Endometrial microvascular endothelial cells (primary cell): ENCODE measurements around the gene GPR137B.

DNA sequence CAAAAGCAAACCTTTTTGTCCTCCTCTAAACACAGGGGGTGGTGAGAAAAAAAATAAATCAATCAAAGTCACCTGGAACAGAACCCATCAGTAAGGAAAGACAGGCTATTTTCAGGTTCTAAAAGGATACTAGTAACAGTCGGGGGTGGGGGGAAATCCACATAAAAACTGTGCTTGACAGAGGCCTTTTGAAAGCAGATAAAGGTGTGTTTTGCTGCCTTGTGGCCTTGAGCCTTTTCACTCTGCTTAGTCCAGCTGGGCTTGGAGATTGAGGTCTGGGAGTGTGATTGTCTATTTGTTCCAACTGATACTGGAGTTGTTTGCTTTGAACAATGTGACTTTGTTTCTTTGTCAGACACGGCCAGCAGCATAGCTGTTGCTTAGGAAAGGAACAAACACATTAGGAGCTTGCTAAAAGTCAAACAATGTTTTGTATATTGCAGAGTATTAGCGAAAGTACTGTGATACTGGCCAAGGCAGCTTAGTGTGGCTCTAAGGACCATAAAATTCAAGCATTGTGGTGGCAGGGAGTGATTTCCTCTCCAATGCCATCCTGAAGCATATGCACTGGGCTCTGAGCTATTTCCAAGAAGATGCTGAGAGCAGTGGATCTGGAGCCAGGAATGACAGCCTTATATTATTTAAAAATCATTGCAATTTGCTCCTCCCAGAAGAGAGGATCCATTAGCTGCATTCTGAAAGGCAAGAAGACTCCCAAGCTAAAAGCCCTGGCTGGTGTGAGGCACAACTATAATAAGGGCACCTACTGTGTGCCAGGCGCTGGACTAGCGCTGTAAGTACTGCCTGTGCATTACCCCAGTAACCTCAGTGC, 141.3 kb upstream of the IRF2BP2 start:
- RAMPAGE, long total RNA: no peak

DNA sequence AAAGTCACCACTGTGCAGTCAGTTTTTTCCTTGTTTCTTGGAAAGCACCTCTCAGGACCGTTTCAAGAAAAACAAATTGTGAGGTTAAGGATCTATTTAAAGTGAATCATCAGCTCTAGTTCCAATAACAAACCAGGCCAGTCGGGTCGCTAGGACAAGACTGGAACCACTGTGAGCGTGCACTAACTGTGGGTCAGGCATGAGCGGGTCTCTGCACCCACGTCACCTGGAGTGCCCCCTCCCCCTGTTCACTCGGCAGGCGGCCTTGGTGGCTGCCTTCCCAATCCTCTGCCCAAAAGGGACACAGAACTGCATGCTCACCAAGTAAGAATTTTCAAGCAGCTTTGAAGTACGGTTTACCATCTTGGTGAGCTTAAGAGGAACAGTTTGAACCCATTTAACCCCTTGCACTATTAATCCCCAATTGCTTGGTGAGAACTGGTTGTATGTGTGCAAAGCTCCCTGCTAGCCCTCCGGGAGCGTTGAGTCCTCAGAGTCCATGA, 199.6 kb upstream of the IRF2BP2 start:
- RAMPAGE, long total RNA: no peak

- RAMPAGE, long total RNA: no peak
Measured at GRCh38 chr1:234836095-234836855, 226.3 kb upstream of the IRF2BP2 start.

GRCh38 chr1:234844312-234845017, 234.5 kb upstream of the IRF2BP2 start:
- RAMPAGE, long total RNA: no peak

DNA sequence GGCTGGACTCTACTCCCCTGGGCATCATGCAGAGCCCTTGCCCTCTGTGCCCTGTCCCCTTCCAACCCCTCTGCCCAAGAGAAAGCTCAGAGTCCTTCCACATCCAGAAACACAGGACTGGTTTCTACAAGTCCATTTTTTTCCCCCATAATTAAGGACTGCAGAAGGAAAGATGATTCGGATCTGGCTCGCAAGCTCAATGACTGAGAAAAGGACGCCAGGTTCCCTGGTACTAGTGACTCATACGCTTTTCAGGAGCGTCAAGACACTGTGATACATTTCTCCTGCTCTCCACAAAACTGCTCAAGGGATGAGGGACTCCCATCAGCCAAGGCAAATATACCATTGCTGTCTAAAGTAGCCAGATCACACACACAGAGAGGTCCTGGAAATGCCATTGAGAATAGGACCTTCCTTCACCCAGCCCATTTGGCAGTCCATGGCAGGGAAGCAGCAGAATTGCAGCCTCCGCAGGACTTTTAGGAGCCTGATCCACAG, 253.5 kb upstream of the IRF2BP2 start:
- RAMPAGE, long total RNA: no peak

- RAMPAGE, long total RNA: no peak
Measured at GRCh38 chr1:234863960-234864551, 254.1 kb upstream of the IRF2BP2 start.

DNA sequence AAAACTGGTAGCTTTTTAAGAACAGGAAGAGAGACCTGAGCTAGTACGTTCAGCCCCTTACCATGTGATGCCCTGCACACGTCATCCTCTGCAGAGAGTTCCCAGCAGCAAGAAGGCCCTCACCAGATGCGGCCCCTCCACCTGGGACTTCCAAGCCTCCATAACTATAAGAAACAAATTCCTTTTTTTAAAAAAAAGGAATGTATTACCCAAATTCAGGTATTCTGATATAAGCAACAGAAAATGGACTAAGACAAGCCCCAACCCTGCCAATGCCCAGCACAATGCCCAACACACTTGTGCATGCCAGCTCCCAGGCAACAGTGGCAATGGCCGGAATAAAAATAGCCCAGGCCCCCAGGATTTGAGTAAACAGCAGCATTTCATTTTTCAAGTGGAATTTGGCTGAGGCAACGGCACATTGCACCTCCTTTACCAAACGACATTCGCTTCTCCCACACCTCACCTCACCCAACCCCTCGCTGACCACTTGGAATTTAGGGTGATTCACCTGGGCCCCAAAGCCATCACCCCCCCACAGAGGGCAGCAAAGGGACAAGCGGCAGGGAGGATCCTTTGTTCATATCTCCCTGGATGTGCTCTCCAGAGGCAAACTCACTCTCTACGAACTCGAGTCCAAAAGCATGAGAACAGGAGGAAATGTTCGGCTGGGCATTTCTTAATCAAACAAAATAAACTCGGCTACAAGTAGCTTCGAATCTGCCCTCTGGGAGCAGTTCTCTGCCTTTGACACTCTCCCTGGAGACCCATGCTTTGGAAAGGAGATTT, 215.8 kb downstream of the TOMM20 start:
- RAMPAGE, long total RNA: no peak

DNA sequence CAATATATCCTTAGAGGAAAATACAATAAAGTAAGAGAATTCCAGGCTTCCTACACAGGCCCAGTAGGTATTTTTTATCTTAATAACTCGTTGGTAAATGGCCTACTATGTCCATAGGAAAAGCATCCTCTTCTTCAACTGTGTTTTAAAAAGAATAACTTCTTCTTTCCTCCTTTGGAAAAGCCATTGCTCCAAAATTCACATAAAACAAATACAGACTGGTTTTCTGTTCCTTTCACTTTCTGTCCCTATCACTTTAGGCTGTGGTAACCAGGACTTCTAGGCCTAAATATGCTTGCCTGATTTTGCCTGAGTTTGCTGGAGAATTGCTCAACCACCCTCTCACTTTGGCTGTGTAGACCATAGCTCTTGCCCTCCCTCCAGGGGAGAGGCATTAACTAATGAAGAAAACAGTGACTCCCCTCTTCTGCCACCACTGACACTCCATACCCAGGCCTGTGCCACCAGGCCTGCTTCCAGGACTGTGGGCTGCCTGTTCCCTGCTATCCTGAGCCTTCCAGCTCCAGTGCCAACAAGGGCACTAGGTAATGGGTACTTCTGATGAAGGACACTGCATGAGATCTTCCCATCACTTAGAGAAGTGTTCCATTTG, 163.6 kb downstream of the TOMM20 start:
- RAMPAGE, long total RNA: no peak

GRCh38 chr1:234979273-234979918, 149.2 kb downstream of the TOMM20 start:
- RAMPAGE, long total RNA: no peak

DNA sequence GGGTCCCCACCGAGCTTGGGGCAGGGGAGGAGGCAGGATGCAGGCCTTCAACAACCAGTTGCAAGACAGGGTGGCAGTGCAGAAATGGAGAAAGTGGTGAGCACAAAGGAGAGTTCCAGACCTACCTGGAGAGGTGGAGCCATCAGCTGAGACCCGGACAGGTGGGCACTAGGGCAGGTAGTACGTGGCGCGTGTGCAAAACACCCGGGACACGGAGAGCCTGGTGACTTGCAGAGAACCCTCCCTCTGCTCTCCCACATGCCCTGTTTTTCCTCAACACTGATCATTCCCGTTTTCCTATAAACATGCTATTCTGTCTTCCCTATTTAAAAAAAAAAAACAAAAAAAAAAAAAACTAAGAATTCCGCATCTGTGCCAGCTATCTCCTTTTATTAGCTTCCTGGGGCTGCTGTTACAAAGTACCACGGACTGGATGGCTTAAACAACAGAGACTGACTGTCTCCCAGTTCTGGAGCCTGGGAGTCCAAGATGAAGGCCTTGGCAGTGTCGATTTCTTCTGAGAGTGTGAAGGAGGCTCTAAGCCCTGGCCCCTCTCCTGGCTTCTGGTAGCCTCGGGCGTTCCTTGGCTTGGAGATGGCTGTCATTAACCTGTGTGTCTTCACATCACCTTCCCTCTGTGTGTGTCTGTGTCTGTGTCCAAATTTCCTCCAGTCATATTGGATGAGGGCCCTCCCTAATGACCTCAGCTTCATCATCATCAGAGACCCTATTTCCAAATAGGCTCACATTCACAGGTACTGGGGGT, 138.6 kb downstream of the TOMM20 start:
- RAMPAGE, long total RNA: no peak

DNA sequence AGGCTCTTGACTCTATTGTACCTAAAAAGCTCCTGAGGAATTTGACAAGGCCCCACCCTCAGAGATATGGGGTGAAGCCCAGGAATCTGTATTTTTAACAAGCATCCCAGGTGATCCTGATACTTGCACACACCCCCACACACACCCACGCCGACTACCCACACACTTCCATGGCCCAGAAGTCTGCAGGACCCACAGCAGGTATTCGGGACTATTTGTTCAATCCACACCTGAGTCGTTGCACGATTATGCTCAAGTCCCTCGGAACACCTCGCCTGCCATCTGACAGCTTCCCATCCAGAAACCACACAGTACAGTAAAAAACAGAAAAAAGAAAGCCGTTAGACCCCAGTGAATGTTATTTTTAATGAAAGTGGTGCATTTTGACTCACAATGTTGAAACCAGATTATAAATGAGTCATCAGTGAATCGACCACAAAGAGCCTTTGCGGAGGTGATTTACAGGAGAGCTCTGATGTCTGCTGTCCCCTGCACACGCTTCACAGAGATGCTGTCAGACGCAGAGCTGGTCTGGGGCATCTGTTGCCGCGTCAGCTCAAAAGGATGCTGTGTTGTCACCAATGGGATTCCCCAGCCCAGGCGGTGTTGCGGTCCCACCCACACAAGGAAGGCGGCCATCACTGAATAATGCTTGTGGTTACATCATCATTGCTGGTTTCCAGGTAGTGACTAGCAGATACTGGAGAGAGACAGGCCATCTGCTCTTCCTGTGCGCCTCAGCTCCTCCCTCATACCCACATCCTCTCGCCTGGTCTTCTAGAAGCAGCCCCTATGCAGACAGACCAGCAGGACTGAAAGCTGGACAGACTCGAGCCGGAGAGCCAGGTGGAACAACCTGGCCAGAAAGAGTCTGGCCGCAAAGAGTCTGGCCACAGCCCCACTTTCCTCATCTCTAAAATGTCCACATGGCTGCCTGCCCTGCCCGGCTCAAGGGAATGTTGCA, 116.9 kb downstream of the TOMM20 start:
- RAMPAGE, long total RNA: no peak

- RAMPAGE, long total RNA: no peak
Measured at GRCh38 chr1:235063137-235063634, 65.5 kb downstream of the TOMM20 start.

DNA sequence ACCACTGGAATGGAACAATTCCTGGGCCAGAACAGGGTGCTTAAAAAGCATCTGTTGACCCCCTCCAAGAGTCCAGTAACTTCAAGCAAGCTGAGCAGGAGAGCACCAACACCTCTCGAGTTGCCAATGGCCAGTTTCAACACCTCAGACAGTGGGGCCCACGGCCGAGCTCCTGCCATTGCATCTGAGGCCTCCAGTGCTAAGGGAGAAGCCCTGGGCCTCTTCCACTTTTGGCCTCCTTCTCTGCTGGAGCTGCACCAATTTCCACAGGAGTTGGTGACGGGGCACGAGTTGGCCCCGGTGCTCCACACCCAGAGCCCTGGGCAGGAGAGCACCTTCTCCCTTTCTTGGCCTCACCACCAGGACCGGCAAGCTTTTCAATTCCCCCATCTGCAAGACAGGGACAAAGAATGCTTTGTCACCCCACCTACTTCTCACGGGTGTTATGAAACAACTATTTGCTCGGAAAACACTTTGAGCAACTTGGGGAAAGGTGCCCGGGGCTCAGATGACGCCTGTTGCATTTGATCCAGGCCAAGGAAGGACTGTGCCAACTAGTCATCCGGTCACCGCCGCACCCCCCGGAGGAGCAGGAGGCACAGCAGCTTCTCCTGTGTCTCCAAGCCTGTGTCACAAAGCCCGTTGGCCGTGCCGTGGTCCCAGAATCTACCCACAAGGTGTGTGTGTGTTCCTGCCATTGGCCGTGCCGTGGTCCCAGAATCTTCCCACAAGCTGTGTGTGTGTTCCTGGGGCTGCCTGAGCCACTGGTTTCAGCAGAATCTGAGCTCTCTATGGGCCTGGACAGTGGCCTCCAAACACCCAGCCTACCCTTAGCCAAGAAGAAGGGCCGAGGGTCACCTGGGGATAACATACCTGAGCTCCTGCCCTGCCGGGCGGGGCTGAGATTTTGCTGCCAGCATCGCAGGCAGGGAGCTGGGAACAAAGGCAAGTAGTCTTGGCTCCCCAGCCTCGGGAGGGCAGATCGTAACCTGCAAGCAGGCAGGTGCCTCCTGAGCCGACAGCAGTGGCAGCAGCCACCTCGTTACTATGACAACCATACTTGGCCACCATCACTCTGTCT, 55.1 kb downstream of the TOMM20 start:
- RAMPAGE, long total RNA: no peak

- RAMPAGE, long total RNA: no peak
Measured at GRCh38 chr1:235074311-235074697, 54.3 kb downstream of the TOMM20 start.

- RAMPAGE, long total RNA: no peak
Measured at GRCh38 chr1:235099974-235100743, 28.5 kb downstream of the TOMM20 start.

GRCh38 chr1:235106862-235107786, 21.5 kb downstream of the TOMM20 start:
- RAMPAGE, long total RNA: no peak

DNA sequence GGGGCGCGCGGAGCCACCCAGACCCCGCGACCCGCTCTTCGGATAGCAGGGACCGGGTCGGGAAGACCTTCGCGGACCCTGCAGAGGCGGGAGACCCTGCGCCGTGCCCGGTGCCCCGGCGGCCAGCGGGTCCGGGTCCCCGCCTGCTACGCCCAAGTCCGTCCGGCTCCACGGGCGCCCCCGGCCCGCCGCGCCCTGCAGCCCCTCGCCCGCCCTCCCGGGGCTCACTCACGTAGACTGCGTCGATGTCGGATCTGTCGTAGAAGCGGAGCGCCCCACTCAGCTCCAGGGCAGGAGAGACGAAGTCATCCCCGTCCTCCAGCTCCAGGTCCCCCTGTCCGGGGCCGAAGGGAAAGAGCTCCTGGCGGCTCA, 281 bp downstream of the NID1 start:
- RAMPAGE, long total RNA: no peak

GRCh38 chr1:236120546-236121393, 21.6 kb upstream of the GPR137B start:
- RAMPAGE, long total RNA: no peak

- RAMPAGE, long total RNA: no peak
Measured at GRCh38 chr1:236141850-236142656, at the start of gene GPR137B. Gene GPR137B (plus strand): TSS chr1:236142539.

GRCh38 chr1:236459839-236460168, 64.0 kb upstream of the LGALS8 start:
- RAMPAGE, long total RNA: no peak